Karpas-422 (cell line): ENCODE measurements around the gene FOXP2.

DNA sequence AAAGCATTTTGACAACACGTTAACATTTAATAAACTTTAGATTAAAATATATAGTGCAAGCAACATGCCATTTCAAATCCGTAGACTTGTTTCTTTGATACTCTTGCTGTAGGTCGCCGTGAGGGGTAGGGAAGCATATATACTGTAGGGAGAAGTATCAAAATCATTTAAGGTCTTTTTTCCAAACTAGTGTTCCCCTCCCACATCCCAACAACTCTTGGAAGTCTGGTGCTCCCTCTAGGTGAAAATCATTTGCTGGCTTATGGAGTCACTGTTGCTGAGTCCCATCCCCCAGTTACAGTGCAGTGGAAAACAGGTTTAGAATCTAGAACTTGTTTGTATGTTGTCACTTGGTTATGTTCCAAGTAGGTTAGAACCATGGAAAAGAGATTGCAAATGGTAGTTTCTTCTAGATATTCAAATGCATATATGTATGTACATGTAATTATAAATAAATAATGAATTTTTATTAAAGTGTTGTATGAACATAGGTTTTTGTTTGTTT lies 4.0 kb upstream of the LSMEM1 start:
- PRO-cap, result no peak
- RAMPAGE, long total RNA, result no peak

DNA sequence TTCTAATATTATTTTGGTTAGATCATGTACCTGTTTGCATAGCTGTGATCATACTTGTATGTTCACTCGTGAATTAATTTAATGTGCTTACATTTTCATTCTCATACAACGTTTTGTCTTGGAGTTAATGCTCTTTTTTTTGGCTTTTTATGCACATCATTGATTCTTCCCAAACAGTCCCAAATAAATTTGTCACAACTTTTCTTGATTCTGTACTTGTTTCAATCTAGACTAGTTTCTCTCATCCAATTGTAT lies 3.1 kb upstream of the LSMEM1 start:
- PRO-cap, result no peak
- RAMPAGE, long total RNA, result no peak

GRCh38 chr7:112484507-112485136 lies 3.8 kb downstream of the LSMEM1 start:
- PRO-cap, result no peak
- RAMPAGE, long total RNA, result no peak

- PRO-cap, result bidirectional peak, plus-strand start at chr7:112790144, minus-strand start at chr7:112790020
- RAMPAGE, long total RNA, result no peak
Measured at GRCh38 chr7:112789612-112790228, 473 bp downstream of the TMEM168 start.

- PRO-cap, result no peak
- RAMPAGE, long total RNA, result no peak
Measured at GRCh38 chr7:112917011-112917210, 22.8 kb downstream of the BMT2 start.

GRCh38 chr7:113117261-113117941 lies 953 bp downstream of the SMIM30 start:
- PRO-cap, result no peak
- RAMPAGE, long total RNA, result no peak

DNA sequence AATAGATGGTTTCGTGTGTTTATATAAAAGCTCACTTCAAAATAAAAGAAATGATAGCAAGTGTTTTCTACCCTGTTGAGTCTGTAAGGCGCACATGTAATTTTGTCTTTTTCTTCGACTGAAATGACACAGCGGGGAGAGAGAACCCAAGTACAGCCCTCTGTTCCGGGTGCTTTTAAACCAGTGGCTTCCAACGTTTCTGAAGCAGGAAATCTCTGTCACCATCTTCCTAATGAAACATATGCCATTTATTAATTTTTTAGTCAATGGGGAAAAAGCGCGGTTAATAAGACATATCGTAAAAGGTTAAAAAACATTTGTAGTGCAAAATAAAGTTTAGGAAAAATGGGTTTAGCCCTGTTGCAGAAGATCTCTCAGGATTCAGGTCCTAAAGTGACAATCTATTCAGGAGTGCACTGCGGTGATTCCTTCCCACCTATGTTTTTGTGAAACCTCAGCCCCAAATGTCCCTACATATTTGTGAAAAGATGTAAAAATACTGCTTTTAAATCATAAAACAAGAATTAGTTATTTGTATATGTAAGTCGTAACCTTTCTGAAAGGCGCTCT lies 464 bp upstream of the SMIM30 start:
- PRO-cap, result no peak
- RAMPAGE, long total RNA, result no peak

DNA sequence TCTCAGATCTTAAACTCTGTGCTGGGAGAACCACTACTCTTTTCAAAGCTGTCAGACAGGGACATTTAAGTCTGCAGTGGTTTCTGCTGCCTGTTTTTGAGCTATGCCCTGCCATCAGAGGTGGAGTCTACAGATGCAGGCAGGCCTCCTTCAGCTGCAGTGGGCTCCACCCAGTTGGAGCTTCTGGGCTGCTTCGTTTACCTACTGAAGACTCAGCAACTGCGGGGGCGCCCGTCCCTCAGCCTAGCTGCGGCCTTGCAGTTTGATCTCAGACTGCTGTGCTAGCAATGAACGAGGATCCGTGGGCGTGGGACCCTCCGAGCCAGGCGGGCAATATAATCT lies 159.4 kb upstream of the FOXP2 start:
- PRO-cap, result no peak
- RAMPAGE, long total RNA, result no peak

GRCh38 chr7:114414605-114415382 lies at the start of gene FOXP2:
Gene FOXP2, plus strand, starts transcription at chr7:114414815.
- PRO-cap, result no peak
- RAMPAGE, long total RNA, result no peak

DNA sequence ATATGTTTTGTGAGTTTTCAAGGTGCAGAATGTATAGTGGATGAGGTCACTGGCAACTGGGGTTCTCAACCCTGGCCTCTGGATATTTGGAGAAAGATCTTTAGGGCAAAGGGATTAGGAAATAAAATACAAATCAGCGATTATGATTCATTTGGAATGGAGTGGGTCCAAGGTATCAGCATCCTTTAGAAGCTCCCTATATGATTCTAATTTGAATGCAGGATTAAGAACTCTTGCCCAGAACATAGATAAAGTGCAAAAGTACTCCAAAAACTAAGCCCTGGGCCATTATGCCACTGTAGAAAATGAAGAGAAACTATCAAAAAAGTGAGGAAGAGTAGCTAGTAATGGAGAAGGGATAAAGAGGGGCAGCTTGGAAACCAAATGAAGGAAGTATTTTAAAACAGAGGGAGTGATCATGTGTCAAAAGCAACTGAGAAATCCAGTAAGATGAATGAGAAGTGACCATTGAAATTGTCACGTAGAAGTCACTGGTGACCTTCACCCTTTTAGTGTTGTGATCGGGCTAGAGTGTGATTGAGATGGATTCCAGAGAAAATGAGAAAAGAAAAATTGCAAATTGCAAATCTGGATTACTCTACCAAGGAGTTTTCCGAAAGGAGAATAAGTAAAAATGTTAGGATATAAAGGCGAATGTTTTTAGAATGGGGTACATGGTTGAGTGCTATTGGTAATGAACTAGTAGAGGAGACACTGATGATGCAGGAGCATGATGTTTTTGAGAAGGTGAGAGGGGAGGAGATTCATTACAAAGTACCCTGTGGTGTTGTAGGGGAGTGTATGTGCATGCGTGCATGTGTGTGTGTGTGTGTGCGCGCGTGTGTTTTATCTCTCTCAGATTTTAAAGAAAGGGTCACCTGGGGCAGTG lies 74.9 kb downstream of the MDFIC start:
- PRO-cap, result no peak
- RAMPAGE, long total RNA, result no peak

DNA sequence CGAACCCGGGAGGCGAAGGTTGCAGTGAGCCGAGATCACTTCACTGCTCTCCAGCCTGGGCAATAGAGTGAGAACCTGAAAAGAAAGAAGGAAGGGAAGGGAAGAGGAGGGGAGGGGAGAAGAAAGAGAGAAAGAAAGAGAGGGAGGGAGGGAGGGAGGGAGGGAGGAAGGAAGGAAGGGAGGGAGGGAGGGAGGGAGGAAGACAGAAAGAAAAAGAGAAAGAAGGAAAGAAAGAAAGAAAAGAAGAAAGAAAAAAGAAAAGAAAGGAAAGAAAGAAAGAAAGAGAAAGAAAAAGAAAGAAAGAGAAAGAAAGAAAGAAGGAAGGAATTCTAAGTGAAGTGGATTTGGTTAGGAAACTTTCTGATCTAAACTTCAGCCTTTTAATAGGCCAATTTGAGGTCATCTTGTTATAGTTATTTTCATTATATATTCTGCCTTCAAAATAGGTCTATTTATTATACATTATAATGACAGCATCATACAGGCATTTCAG lies 4.3 kb downstream of the CAV2 start:
- PRO-cap, result no peak
- RAMPAGE, long total RNA, result no peak

DNA sequence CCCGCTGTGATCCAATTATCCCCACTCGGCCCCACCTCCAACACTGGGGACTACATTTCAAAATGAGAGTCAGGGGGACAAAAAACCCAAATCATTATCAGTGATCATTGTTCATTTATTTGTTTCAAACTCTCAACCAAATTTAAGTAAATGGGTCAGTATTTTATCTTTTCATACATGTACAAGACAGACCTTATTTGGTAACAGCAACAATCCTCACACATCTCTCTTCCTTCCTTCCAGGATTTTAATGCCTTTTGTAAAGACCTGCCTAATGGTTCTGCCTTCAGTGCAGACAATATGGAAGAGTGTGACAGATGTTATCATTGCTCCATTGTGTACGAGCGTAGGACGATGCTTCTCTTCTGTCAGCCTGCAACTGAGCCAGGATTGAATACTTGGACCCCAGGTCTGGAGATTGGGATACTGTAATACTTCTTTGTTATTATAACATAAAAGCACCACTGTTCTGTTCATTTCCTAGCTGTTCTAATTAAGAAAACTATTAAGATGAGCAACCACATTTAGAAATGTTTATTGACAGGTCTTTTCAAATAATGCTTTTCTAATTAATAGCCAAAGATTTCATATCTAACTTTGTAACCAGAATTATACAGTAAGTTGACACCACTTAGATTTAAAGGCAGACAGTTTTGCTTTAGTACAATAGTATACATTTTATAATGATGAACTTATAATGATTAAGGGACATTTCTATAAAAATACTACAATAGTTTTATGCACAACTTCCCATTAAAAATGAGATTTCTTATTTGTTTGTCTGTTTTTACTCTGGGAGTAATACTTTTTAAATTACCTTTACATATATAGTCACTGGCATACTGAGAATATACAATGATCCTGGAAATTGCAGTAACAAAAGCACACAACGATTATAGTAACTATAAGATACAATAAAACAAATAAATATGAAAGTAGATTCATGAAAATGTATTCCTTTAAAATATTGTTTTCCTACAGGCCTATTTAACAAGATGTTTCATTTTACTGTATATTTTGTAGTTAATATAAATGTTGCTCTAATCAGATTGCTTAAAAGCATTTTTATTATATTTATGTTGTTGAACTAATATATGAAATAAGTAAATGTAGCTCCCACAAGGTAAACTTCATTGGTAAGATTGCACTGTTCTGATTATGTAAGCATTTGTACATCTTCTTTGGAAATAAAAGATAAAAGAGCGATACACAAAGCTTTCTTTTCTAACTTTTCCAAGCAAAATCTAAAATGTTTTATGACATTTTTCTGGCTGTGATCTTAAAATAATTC lies 6.6 kb downstream of the CAV2 start:
- PRO-cap, result no peak
- RAMPAGE, long total RNA, result no peak

GRCh38 chr7:116511368-116512532 lies 12.2 kb downstream of the CAV2 start:
- PRO-cap, result no peak
- RAMPAGE, long total RNA, result no peak

DNA sequence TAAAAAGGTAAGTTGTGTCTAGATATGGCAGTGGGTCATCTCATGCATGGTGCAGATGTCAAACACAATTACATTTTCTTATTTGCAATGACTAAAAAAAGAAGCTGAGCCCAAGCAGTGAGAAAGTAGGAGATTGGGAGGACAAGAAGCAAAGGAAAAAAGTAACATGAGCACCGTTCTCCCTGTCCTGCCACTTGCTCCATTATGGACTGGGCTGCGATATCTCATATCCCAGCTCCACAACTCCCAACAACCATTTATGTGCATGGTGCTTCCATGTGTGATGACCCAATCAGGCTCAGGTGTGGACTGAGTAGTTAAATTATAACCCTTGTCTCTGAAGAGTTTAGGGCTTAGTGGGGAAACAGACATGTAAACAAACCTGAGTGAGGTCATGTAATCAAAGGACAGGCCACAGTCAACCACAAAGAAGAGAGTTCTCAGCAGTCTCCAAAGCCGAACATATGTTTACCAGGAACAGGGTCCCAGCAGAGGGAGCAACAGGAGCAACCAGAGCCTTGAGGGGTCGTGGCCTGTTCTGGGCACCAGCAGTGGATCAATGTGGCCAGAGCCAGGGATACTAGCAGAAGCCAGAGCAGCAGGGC lies 11.3 kb downstream of the CAV1 start:
- PRO-cap, result no peak
- RAMPAGE, long total RNA, result no peak

- PRO-cap, result no peak
- RAMPAGE, long total RNA, result no peak
Measured at GRCh38 chr7:116576794-116577339, 52.0 kb downstream of the CAV1 start.

GRCh38 chr7:116582866-116583493 lies 58.1 kb downstream of the CAV1 start:
- PRO-cap, result no peak
- RAMPAGE, long total RNA, result no peak

- PRO-cap, result no peak
- RAMPAGE, long total RNA, result no peak
Measured at GRCh38 chr7:116805030-116805546, 57.3 kb upstream of the CAPZA2 start.

DNA sequence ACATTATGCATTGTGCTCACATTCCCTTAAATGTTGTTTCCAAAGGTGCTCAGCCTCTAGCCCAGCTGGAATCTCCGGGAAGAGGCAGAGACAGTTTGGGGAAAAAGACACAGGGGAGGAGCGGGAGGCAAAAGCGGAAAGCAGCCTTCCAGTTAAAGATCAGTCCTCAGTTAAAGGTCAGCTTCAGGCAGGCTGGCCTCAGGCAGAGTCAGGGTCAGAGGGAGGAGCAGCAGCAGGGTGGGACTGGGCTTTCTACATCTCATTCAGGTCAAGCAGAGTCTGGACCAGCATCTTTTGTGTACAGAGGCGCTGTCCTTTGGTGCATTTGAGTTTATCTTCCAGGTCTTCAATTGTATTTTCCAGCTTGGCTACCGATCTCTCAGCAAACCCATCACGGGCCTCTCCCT lies 18.6 kb downstream of the ST7 start:
- PRO-cap, result no peak
- RAMPAGE, long total RNA, result no peak

DNA sequence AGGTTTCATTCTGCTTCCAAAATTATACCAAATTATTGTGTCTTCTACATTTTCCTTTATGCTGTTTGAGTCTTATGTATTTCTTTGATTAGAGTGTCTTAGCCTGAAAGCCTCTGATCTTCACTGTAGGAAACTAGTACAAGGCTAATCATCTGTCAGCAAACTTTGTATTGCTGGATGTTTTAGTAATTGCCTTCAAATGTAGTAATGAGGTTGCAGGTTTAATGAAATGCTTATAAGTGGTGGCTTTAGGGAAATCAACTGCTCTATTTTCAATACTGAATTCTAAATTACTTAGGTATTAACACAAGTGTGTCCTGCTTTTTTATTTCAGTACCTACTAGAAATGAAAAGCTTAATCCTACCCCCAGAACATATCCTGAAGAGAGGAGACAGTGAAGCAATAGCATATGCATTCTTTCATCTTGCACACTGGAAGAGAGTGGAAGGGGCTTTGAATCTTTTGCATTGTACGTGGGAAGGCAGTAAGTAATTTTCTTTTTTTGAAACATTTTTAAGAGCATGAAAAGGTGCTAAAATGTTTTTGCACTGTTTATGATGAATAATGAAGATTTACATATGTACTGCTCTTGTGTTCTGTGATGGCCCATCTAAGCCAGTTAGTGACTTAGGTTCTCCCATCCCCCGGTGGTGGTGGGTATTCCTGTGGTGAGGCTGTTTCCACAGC lies 113.3 kb downstream of the WNT2 start:
- PRO-cap, result no peak
- RAMPAGE, long total RNA, result no peak

- PRO-cap, result no peak
- RAMPAGE, long total RNA, result no peak
Measured at GRCh38 chr7:117656808-117657018, 176.9 kb downstream of the CFTR start.